ENCODE data around the genes PCDHB8, PCDHB13, PCDHGC5 and HDAC3.

DNA sequence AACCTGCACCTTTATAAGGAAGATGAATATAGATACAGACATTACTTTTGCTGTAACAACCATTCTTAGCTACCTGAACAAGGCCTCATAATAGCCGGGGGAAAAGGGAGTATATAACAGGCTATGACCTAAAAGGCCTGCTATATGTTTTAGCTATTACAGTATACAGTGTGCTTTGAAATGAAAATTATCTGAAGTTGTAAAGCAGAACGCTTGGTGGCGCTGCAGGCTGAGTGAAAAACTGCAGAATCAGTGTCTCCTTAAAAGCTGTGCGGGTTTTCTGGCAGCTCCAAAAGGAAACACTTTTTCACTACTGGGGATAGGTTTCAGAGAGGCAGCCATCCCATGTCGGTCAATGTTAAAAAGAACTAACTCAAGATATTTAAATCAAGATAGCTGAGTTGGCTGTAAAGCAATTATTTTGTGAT lies 5.7 kb downstream of the PCDHB6 start:
- PRO-cap, 4 experiments, result no peak in any of the 4 experiments
- RAMPAGE, long total RNA, 4 experiments, result no peak in any of the 4 experiments

- PRO-cap, 4 experiments, result no peak in any of the 4 experiments
- RAMPAGE, long total RNA, 4 experiments, result no peak in any of the 4 experiments
Observed at GRCh38 chr5:141177449-141178261, at the start of gene PCDHB8. Gene PCDHB8 (plus strand): TSS chr5:141177790.

- PRO-cap, 4 experiments, result no peak in any of the 4 experiments
- RAMPAGE, long total RNA, 4 experiments, result start-site peak on the plus strand in 1 of 4 experiments, at chr5:141213919-141214151 at its widest, 13 reads per replicate
Observed at GRCh38 chr5:141213871-141214187, at the start of gene PCDHB13. Gene PCDHB13 (plus strand): TSS chr5:141213919.

GRCh38 chr5:141488792-141489752 lies at the start of gene PCDHGC5:
Gene PCDHGC5 (plus strand): TSS chr5:141489081.
- PRO-cap, 4 experiments, result no peak in any of the 4 experiments
- RAMPAGE, long total RNA, 4 experiments, result no peak in any of the 4 experiments

- PRO-cap, 4 experiments, result no peak in any of the 4 experiments
- RAMPAGE, long total RNA, 4 experiments, result no peak in any of the 4 experiments
Observed at GRCh38 chr5:141494618-141495537, 6.0 kb downstream of the PCDHGC5 start.

DNA sequence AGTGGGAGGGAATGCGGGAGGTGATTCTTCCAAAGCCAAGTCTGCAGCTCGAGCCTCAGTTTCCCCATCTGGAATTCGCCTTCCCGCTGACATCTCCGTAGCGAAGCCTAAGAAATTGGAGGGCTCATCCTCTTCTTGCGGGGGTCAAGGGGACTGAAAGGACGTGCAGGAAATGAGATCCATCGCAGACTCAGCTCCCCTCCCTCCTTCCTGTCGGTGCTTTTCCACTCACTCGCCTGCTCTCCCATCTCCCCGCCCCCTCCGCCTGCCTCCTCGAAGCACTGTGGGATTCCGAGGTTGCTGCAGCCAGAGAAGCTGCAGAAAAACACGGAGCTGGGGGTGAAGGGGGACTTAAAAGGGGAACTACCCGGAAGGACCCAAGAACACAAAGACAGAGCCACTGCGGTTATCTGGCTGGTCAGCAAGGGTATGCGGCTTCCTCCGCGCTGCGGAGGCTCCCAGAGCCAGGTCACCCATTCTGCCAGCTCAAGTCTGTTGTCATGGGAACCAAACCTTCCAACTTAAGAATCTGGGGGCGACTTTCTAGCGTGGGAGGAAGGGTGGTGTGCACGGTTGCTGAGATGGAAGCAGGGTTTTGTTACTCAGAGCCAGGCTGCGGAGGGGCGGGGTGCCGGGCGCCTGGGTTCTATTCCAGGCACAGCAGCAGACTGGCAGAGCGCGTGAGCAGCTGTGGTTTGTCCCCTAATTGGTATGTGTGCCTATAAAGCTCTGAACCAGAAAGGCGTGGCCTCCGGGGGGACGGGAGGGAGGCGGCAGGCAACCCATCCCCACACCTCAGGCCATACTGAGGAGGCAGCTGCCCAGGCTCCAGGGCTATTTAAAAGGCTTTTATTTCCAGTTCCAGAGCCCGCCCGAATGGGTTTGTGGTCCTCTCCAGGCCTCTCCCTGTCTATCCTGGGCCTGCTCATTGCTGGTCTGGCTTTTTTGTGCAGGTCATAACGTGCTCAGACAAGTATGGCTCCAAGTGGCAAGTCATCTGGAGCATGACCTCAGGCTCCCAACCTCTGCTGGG lies 25.0 kb downstream of the PCDHGC5 start:
- PRO-cap, 4 experiments, result peak in 4 of 4 experiments; most common plus-strand start position 437 of the sequence (in 3); most common minus-strand start position 209 of the sequence (in 3)
- RAMPAGE, long total RNA, 4 experiments, result no peak in any of the 4 experiments

- PRO-cap, 4 experiments, result no peak in any of the 4 experiments
- RAMPAGE, long total RNA, 4 experiments, result no peak in any of the 4 experiments
Observed at GRCh38 chr5:141531714-141532369, 43.0 kb downstream of the PCDHGC5 start.

DNA sequence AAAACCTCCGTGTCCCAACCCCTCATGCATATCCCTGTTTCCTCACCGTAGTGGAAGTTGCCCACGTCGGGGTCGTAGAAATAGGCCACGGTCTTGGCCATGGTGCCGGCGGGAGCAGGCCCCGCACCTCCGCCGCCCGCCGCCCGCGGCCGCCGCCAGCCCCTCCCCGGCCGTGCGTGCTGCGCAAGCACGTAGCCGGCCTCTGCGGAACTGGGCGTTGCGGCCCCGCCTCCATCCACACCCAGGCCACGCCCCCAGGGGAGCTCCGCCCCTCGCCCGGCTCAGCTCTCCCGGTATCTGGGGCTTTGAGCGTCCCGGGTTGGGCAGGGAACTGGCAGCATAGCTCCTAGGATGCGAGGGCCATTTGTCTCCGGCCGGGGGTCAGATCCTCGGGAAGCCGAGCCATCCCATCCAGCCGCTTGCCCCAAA lies at the start of gene HDAC3:
TSS of gene HDAC3 (minus strand) at position 160 of the 429 bp plus-strand sequence.
- PRO-cap, 4 experiments, result peak in 4 of 4 experiments; most common plus-strand start position 312 of the sequence (in 4); most common minus-strand start position 160 of the sequence (in 2)
- RAMPAGE, long total RNA, 4 experiments, result start-site peak on the plus strand in 2 of 4 experiments, centred at positions 306 to 307 of the sequence, 35 to 41 reads per replicate; start-site peak on the minus strand in 3 of 4 experiments, centred at positions 141 to 152 of the sequence, 23 to 244 reads per replicate

- PRO-cap, 4 experiments, result no peak in any of the 4 experiments
- RAMPAGE, long total RNA, 4 experiments, result no peak in any of the 4 experiments
Observed at GRCh38 chr5:141640334-141641046, 3.7 kb downstream of the RELL2 start.

DNA sequence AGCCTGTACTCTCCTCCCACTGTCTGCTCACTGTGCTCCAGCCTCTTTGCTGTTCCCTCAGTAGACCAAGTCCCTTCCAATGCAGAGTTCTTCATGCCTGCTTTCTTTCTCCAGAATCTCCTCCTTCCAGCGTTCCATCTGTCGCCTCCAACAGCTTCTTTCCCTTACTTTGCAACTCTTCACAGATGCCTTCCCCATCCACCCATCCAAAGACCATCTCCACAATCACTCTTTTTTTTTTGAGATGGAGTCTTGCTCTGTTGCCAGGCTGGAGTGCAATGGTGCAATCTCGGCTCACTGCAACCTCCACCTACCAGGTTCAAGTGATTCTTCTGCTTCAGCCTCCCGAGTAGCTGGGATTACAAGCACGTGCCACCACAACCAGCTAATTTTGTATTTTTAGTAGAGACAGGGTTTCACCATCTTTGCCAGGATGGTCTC lies 1.5 kb upstream of the FCHSD1 start:
- PRO-cap, 4 experiments, result peak in 1 of 4 experiments; most common minus-strand start position 231 of the sequence (in 1)
- RAMPAGE, long total RNA, 4 experiments, result no peak in any of the 4 experiments

DNA sequence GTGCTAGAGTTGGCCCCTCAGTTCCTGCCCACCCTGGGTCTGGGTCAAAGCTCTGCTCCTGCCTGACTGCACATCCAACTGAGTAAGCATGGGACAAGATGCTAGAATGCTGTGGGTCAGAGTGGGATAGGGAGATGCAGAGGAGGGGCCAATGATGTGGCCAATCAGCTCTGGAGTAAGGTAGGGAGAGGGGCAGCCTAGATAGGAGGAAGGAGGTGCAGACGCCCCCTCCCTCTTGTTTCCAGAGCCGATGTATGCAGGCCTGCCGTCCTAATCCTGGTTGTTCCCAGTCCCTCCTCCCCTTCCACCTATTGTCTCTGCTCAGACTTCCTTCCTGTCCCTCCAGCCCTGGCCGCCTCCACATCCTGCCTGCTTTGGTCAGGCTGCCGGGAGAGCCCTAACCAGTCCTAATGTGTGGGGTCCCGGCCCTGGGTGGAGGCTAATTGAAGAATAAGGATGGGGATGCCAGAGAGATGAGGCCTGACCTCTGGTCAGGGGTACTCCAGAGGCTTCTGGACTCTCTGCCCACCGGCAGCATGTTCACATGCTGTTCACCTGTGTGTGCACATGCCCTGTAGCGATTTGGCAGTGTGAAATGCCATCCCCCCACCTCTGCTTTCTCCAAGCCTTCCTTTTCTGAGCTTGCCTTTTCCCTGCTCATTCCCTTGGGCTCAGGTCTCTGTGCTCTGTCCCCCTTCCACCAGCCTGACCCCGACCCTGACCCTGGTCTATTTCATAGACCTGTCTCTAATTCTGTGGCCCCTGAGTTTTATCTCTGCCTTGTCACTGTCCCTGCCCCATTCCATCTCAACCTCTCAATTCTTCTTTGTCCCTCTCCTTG lies 1.1 kb downstream of the ARAP3 start:
- PRO-cap, 4 experiments, result peak in 4 of 4 experiments; most common plus-strand start position 377 of the sequence (in 2); most common minus-strand start position 278 of the sequence (in 2)
- RAMPAGE, long total RNA, 4 experiments, result no peak in any of the 4 experiments

DNA sequence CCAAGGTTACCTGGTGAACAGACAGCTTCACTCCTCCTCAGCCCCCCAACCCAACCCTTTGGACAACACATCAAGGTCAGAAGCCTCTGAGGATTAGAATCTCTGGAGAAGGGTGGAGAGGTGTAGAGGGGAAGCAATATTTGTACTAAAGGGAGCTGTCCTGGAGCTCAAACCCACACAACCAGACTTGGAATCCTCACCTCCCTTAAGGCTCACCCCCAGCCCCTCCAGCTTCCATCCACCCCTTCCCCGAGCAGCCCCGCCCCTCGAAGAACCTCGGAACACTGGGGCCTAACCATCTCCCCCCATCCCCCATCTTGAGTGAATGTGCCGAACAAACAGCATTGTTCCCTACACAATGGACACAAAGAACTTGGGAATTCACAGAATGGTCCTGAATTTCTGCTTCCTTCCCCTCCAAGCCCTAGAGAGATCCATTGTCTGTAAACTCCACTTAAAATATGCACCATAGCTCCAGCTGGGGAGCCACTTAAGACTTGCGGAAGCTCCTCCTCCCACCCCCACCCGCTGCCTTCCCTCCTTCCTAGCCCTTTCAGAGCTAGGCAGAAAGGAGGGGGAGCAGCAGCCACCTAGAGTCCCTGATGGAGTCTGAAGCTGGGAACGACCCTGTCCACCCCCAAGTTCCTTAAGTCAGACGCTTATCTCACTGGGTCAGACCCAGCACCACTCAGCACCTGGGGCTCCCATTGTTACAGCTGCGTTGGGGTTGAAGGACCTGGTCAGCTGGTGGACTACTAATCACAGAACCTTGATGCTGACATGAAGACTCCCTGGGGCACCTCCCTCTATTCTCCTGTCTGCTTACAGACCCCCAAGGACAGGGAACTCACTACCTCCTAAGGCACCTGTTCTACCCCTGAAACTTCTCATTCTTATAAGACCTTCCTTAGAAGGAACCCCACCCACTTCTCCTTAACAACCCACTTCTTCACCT lies 61.5 kb downstream of the PCDH1 start:
- PRO-cap, 4 experiments, result no peak in any of the 4 experiments
- RAMPAGE, long total RNA, 4 experiments, result no peak in any of the 4 experiments

GRCh38 chr5:141848572-141848959 lies 29.6 kb downstream of the PCDH1 start:
- PRO-cap, 4 experiments, result peak in 2 of 4 experiments; most common plus-strand start chr5:141848843 (in 2)
- RAMPAGE, long total RNA, 4 experiments, result no peak in any of the 4 experiments

GRCh38 chr5:141862996-141863600 lies 15.1 kb downstream of the PCDH1 start:
- PRO-cap, 4 experiments, result no peak in any of the 4 experiments
- RAMPAGE, long total RNA, 4 experiments, result no peak in any of the 4 experiments

- PRO-cap, 4 experiments, result no peak in any of the 4 experiments
- RAMPAGE, long total RNA, 4 experiments, result no peak in any of the 4 experiments
Observed at GRCh38 chr5:141866007-141866514, 12.1 kb downstream of the PCDH1 start.

GRCh38 chr5:141958726-141959313 lies 818 bp upstream of the PCDH12 start:
- PRO-cap, 4 experiments, result no peak in any of the 4 experiments
- RAMPAGE, long total RNA, 4 experiments, result no peak in any of the 4 experiments

- PRO-cap, 4 experiments, result peak in 4 of 4 experiments; most common plus-strand start chr5:142016053 (in 3); most common minus-strand start chr5:142016032 (in 1)
- RAMPAGE, long total RNA, 4 experiments, result no peak in any of the 4 experiments
Observed at GRCh38 chr5:142015714-142016691, 3.2 kb upstream of the GNPDA1 start.

GRCh38 chr5:142114664-142115054 lies 6.1 kb downstream of the NDFIP1 start:
- PRO-cap, 4 experiments, result no peak in any of the 4 experiments
- RAMPAGE, long total RNA, 4 experiments, result no peak in any of the 4 experiments

- PRO-cap, 4 experiments, result no peak in any of the 4 experiments
- RAMPAGE, long total RNA, 4 experiments, result no peak in any of the 4 experiments
Observed at GRCh38 chr5:142192717-142193289, 84.2 kb downstream of the NDFIP1 start.

DNA sequence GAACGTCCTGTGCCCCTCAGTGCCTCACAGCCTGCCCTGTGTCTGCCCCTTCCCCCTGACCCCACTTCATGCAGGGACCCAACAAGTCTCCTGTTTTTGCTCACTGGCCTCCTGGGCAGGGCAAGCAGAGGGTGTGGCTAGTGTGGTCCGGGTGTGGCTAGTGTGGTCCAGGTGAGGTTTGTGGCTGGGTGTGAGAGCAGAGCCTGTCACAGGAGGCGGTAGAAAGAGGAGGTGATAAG lies 23.4 kb downstream of the SPRY4 start:
- PRO-cap, 4 experiments, result no peak in any of the 4 experiments
- RAMPAGE, long total RNA, 4 experiments, result no peak in any of the 4 experiments

Data from spleen (tissue), 7 donors.